GM12891 (cell line): ENCODE measurements around a stretch of chr10.

GRCh38 chr10:11026712-11027425 is 9.2 kb downstream of the CELF2 start:
- RRBS: no CpG with 5 or more reads among the region's 17 CpGs

DNA sequence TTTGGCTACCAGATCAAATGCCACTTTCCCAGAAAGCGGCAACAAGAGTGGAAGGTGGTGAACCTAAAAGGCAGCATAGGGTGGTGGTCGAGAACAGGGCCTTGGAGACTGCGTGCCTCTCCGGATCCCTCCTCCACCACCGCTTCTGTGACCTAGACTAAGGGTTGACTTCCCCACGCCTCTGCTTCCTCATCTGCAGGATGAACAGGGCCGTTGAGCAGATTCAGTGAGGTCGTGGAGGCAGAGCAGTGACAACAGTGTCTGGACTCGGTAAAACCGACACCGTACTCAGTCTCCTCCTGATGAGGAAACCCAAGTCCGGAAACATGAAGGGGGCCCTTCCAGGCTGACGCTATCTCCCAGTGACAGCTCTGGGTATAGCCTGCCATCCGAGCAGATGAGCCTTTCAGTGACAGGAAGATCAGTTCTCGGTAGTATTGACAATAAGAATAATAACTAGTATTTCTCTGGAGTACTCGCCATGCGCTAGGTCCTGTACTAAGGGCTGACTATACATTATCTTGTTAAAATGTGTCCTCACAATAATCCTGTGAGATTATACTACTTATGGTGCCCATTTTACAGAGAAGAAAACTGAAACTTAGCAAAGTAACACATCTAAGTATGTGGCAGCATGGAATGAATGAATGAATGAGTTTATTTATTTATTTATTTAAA is 162.7 kb downstream of the CELF2 start:
- RRBS: no CpG with 5 or more reads among the region's 17 CpGs

- RRBS: no CpG with 5 or more reads among the region's 4 CpGs
Observed at GRCh38 chr10:11193687-11194083, 176.0 kb downstream of the CELF2 start.

DNA sequence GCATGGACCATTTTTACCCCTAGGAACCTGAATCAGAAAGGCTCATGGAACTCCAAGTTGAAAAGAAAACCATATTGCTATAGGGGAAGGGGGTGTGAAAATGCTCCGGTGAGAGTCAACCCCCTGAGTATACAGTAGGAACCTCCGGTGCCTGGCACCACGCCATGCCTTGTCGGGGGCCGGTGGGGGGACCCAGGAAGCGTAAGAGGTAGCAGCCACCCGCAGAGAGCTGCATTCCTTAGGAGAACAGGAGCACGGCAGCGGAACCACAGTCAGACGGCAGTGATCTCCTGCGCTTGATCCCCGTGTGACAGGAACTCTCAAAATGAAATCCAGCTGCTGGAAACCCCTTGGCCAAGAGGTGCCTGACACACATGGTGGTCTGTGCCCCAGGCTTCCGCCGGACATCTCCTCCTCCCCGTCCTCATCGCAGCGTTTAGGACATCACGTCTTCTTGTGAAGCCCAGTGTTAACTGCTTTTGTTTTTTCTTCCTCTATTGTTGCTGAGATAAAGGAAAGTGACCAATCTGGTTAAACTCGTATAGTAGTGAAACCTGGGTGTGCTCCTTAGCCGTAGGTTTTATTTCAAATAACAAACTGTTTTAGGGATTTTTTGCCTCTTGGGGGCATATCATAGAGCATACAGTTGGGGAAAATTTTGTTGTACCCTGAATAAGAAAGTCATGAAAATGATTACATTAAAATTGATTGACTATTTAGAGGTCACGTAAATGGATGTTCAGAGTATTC is 186.9 kb downstream of the CELF2 start:
- RRBS: no CpG with 5 or more reads among the region's 21 CpGs

- RRBS: no CpG with 5 or more reads among the region's 14 CpGs
Observed at GRCh38 chr10:11270576-11270935, 252.9 kb downstream of the CELF2 start.

DNA sequence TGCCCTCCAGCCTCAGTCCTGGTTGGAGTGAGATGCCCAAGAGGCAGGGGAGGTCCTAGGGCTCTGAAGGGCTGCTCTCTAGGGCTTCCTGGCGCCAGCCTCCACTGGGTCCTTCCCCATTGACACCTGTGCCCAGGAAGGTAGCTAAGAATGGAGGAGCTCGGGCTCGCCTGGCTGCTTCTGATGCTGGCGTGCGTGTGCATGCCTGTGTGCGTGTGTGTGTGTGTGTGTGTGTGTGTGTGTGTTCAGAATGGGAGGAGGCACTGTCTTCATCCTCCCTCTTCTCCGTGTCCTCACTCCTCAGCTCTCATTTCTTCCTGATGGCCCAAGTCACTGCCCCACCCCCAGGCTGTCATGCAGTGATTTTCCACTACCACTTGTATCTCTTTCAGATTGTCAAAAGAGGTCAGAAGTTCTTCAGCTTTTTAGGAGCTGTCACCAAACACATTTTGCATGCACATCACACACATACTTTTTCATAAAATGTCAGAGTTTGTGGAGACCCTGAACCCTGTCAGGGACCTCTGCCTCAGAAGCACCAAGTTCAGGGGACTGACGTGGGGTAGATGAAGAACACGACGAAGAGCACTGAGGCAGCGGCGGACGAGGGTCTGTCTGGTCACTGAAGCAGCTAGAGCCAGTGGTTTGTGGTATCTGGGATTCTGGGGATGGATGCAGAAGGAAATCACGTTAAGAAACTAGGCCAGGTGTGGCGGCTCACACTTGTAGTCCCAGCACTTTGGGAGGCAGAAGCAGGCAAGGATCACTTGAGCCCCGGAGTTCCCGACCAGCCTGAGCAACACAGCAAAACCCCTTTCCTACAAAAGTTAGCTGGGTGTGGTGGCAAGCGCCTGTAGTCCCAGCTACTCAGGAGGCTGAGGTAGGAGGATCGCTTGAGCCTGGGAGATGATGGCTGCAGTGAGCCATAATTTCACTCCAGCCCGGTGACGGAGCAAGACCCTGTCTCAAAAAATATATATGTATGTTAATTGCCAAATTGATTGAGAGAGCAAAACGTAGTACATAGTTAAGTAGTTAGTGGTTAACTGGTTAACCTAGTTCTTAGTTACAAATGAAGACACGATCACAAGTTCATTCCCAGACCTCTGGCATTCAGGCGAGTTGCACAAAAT is 263.5 kb downstream of the CELF2 start:
- RRBS: no CpG with 5 or more reads among the region's 24 CpGs

- RRBS: 47% methylated on average over 9 of the region's 28 CpGs
Observed at GRCh38 chr10:11344542-11344934, 266.9 kb downstream of the USP6NL start.

GRCh38 chr10:11367983-11368652 is 243.3 kb downstream of the USP6NL start:
- RRBS: no CpG with 5 or more reads among the region's 15 CpGs

DNA sequence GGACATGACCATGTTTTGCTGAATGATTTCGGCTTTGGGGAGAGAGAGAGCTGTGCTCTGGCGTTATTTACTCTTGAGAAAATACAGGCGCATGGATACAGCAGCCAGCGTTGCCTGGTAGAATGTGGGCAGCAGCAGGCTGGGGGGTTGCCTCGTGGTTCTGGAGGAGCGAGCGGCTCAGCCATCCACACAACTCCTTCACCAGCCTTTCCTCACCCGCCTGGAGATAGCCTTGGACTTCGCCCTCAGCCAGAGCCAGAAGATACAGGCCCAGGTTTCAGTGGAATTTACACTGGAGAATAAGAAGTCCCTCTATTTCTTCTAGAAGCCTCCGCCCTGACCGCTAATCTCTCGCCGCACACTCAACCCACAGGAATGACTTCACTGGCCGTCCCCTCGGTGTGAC is 52.3 kb upstream of the ECHDC3 start:
- RRBS: no CpG with 5 or more reads among the region's 15 CpGs

DNA sequence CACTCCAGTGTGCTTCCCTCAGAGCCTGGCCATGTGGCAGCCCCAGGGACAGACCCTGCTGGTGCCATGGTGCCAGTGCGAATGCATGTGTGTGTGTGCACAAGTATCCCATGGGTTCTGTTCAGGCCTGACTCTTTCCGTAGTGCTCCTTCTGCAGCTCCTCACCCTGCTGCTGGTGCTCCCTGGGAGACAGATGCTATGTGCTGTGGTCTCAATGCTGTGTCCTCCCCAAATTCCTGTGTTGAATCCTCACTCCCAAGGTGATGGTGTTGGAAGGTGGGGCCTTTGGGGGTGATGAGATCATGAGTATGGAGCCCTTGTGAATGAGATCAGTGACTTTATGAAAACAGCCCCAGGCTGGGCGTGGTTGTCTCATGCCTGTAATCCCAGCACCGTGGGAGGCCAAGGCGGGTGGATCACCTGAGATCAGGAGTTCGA is 16.6 kb downstream of the ECHDC3 start:
- RRBS: no CpG with 5 or more reads among the region's 6 CpGs

GRCh38 chr10:12193046-12193747 is 2.5 kb downstream of the NUDT5 start:
- RRBS: no CpG with 5 or more reads among the region's 7 CpGs

DNA sequence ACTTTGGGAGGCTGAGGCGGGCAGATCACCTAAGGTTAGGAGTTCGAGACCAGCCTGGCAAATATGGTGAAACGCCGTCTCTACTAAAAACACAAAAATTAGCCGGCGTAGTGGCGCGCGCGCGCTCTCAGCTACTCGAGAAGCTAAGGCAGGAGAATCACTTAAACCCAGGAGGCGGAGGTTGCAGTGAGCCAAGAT is 876 bp downstream of the NUDT5 start:
- RRBS: no CpG with 5 or more reads among the region's 13 CpGs

- RRBS: under 1% methylated on average over 17 of the region's 61 CpGs
Observed at GRCh38 chr10:12350132-12351318, 1.2 kb downstream of the CAMK1D start.

GRCh38 chr10:12615304-12615606 is 265.9 kb downstream of the CAMK1D start:
- RRBS: no CpG with 5 or more reads among the region's 4 CpGs

DNA sequence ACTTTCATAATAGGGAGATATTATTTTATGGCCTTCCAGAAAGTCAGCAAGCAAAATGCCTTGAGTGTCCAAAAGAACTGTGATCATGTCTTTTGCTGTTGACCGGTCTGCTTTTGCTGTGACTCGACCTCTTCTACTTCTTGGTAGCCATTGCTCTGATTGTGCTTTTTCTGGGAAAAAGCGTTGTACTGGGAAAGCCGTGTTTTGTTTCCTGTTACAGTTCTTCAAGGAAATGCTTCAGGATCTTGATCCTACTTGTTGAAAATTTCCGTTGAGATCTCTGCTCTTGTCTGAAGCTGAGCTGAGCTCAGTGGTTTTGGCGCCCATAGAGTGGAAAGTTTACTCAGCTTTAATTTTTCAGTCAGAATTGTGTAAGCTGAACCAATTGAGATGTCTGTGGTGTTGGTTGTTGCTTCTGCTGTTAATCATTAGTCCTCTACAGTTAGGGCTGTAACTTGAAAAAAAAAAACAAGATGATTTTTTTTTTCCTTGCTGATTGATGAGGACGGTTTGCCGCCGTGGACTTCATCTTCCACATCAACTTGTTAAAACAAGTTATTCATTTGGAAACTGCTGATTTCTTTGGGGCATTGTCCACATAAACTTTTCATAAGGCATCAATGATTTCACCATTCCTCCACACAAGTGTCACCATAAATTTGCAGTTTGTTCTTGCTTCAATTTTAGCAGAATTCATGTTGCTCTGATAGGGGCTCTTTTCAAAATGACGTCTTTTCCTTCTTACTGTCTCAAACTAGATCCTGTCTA is 302.1 kb downstream of the CCDC3 start:
- RRBS: no CpG with 5 or more reads among the region's 10 CpGs

DNA sequence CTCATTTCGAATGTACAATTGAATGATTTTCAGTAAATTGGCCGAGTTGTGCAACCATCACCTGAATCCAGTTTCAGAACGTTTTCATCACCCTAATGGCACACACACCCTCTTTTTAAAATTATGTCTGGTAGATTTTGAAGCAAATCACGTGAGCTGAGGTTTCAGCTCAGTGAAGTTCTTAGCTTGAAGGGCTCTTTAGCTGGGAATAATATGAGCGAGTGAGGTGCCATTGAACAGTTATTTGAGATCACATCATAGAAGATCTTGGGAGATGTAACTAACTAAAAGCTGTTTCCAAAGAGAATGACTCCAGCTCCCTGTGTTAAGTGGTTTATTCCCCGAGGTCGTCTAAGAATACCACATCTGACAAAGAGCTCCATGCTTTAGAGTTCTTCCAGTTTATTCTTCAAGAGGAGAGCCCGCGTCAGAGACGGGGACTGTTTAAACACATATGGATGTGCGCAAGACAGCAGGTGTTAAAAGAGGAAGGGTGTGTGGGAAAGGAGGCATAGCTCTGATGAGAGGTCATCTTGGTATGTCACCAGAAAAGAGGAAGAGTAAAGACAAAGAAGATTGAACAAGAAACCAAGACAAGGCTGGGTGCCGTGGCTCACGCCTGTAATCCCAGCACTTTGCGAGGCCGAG is 258.9 kb downstream of the CCDC3 start:
- RRBS: no CpG with 5 or more reads among the region's 15 CpGs

DNA sequence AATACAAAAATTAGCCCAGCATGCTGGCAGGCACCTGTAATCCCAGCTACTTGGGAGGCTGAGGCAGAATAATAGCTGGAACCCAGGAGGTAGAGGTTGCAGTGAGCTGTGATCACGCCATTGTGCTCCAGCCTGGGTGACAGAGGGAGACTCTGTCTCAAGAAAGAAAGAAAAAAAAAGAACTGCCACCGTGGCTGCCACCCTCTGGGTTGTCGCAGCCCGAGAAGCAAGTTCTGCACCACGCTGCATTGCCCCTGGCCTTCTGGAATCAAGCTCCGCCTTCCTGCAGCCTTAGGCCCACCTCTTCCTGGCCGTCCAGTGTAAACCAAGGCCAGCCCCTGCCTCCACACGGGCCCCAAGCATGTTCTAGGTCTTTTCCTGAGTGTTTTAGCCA is 189.1 kb downstream of the CCDC3 start:
- RRBS: no CpG with 5 or more reads among the region's 8 CpGs

GRCh38 chr10:12960109-12961066 is 41.1 kb downstream of the CCDC3 start:
- RRBS: no CpG with 5 or more reads among the region's 19 CpGs

DNA sequence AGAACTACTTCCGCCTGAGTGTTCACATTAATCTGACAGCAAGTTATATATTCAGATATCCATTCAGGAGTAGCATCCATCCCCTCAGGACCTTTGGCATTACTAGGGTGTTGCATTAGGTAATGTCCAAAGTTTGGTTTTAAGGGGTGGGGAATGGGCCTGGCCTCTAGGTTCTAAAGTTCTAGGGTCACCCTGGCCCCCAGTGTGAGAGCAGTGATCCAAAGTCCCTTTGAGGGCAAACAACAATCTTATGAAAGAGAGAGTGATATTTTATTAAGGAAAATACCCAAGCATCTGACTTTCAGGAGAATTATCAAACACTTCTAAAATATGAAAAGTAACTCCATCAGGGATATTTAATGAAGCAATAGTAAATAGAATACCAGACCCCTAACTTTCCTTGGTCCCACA is 12.3 kb downstream of the MCM10 start:
- RRBS: no CpG with 5 or more reads among the region's 1 CpG

GRCh38 chr10:13351411-13352089 is 3.5 kb upstream of the SEPHS1 start:
- RRBS: no CpG with 5 or more reads among the region's 14 CpGs